ReNcell CX (cell line): ENCODE measurements around the gene RPL14.

DNA sequence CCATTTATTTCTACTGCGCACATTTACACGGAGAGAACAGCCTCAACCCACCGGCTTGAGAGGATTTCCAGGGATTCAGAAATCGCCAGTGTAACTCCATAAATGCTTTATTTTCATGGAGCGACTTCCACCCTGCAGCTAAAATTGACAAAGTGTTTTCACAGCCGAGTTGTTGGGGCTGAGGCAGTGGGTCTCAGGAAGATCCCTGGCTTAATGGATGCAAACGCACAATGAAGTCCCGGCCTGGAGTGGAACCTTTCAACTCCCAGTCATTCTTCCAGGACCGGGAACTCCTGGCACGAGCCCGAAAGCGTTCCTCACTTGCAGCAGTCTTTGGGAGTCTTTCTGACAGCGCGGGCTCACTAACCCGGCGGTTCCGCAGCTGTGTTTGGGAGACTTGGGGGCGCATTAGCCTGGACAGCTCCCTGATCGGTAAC is 841 bp upstream of the MYRIP start:
- PRO-cap, result no peak

- PRO-cap, result bidirectional peak, plus-strand start at chr3:40309787, minus-strand start at chr3:40309502
These were observed 593 bp upstream of the EIF1B start for GRCh38 chr3:40308616-40309611.

- PRO-cap, result bidirectional peak, plus-strand start at chr3:40457355, minus-strand start at chr3:40457203
These were observed at the start of gene RPL14 for GRCh38 chr3:40457039-40457711. Gene RPL14 (plus strand): TSS chr3:40457339.

- PRO-cap, result unidirectional peak, plus-strand start at chr3:40465270
These were observed 7.9 kb downstream of the RPL14 start for GRCh38 chr3:40464880-40465618.

DNA sequence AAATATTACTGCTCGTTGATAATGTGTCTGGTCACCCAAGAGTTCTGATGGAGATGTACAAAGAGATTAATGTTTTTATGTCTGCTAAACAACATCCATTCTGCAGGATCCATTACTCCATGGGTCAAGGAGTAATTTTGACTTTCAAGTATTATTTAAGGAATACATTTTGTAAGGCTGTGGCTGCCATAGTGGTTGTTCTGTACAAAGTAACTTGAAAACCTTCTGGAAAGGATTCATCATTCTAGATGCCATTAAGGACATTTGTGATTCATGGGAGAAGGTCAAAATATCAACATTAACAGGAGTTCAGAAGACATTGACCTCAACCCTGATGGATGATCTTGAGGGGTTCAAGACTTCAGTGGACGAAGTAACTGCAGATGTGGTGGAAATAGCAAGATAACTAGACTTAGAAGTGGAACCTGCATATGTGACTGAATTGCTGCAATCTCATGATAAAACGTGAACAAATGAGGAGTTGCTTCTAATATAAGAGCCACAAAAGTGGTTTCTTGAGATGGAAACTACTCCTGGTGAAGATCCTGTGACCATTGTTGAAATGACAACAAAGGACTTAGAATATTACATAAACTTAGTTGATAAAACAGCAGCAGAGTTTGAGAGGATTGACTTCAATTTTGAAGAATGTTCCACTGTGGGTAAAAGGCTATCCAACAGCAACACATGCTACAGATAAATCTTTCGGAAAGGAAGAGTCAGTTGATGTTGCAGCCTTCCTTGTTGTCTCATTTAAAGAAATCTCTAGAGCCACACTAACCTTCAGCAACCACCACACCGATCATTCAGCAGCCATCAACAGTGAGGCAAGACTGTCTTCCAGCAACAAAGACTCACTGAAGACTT is 14.0 kb downstream of the ZNF621 start:
- PRO-cap, result no peak

GRCh38 chr3:41026553-41027100 is 172.7 kb upstream of the CTNNB1 start:
- PRO-cap, result no peak

DNA sequence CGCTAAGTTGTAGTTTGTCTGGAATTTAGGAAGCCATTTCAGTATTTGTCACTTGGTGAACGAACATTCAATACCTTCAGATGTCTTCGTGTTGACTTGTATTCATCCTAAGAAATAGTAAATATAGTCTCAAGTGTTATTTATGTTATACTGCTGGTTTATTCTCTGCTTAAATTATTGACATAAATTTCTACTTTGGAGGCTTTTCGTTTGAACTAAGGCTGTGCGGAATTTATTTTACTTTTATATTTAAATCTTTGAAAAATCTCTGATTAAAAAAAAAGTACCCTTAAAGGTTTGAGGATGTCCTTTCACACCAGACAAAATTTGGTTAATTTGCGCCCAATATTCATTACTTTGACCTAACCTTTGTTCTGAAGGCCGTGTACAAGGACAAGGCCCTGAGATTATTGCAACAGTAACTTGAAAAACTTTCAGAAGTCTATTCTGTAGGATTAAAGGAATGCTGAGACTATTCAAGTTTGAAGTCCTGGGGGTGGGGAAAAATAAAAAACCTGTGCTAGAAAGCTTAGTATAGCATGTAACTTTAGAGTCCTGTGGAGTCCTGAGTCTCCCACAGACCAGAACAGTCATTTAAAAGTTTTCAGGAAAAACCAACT is 1.9 kb downstream of the CTNNB1 start:
- PRO-cap, result no peak

DNA sequence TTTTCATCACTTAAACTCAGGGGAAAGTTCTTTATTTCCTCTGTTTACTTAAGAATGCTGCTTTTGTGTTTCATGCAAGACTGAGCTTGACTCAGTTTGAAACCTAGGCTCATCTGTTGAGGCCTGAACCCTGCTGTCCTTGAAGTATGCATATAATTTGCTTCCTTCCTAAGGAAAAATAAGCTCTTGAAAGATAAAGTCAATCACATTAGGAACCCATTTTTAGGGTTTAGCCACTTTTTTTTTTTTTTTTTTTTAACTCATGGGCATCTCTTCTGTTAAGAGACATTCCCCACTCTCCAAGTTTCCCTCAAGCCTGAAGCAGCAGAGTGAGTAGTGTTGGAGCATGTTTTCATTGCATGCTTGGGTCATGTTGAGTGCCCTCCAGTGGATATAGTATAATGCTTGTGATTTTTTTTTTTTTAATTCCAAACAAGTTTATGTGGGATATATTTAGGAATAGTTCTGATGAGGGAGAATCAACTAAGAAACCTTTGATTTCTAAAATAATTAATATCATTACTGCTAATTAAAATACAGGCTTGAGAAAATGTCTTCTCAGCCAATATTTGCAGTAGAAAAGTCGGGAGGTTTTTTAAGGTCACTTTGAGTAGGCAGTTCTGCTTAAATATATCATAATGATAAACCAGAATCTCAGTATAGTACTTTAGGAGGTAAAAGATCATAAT is 3.6 kb downstream of the CTNNB1 start:
- PRO-cap, result no peak

DNA sequence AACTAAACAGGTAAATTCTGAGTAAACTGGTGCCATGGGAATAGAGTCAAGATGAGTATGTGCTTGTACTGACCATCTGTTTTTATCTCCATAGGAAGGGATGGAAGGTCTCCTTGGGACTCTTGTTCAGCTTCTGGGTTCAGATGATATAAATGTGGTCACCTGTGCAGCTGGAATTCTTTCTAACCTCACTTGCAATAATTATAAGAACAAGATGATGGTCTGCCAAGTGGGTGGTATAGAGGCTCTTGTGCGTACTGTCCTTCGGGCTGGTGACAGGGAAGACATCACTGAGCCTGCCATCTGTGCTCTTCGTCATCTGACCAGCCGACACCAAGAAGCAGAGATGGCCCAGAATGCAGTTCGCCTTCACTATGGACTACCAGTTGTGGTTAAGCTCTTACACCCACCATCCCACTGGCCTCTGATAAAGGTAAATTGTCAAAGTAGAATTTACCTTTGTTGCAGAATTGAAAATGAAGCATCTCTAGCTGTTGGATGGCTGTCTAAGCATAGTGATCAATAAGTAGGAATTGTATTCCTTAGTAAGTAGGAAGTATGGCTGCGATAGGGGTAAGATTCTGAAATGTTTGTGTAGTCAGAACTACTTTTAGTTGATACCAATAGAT is 34.2 kb downstream of the CTNNB1 start:
- PRO-cap, result no peak

DNA sequence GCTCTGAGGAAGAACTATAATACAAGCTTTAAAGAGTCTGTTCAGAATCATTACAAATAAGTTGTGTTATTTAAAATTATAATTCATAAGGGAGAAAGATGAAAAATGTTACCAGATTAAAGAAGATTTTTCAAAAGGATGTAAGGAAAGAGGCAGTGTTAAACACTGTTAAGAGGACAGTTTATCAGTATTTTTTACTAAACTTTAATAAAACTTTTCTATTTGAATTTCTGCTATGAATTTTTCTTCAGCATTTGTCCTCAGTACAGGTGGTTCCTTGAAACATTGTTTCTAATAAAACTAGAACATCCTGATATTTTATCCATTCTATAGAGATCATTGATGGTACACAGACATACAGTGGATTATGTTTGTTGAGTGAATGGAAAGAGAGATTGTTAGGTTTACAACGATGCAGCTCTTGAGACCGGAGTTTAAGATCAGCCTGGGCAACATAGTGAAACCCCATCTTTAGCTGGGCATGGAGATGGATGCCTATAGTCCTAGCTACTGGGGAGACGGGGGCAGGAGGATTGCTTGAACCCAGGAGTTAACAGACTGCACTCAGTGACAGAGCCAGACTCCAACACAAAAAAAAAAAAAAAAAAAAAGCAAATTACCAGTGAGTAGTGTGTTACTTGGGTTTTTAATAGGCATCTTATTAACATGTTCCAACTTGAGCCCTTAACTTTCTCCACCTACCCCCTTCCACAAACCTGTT is 37.7 kb downstream of the CTNNB1 start:
- PRO-cap, result no peak

DNA sequence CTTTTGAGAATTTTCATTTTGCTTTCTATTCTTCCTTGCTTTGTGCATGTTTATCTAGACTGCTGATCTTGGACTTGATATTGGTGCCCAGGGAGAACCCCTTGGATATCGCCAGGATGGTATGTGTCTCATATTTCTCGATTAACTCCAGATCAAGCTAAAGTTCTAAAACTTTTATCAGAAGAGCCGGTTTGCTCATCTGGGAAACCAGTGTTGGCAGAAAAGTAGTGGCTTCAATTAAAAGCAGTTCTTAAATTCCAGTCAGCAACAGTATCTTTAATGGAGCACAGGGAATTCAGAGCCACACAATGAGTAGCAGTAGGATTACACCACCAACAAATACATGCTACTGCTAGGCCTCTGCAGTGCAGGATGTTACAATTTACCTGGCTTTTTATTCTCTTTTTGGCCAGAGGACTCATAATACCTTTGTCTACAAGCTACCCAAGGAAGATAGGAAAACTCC is 38.7 kb downstream of the CTNNB1 start:
- PRO-cap, result no peak

- PRO-cap, result no peak
These were observed 39.9 kb downstream of the CTNNB1 start for GRCh38 chr3:41238947-41239958.

DNA sequence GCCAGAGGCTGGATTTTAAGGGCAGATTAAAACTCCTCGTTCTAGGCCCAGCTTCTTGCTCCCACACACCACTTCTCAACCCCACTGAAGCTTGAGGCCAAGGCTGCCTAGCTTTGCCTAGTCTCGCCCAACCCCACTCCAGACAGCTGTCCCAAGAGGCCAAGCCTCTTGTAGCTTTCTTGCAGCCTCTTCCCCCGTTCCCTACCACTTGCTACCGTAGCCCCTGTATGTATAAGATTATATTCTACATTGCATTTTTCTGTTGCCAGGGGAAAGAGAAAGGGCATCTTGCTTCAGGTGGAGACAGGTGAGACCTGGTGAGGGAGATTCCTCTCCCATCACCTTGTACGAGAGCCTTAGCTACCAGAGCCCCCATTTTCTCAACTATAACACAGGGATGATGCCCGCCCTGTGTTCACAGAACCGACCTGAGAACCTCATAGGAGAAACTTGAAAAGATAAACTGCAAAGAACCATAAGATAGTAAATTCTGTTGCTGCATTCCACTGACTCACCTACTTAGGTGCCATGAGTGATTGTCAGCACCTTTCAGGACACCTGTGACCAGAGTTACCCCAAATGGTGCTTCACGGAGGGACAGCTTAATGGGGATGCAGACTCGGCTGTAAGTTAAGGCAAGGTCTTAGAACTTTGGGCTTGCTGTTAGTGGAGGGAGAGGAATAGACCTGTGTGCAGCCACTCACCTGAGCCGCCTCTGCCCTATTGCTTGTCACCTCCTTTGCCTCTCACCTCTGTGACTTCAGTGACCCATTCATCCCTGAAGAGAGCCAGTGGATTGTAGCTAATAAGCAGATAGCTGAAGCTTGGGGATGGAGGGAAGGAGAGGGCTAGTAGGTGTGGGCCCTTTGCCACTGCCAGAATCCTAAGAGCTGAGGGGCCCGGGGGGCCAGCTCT is 44.6 kb downstream of the CTNNB1 start:
- PRO-cap, result no peak

- PRO-cap, result no peak
These were observed 58.9 kb upstream of the ULK4 start for GRCh38 chr3:42020415-42021522.

- PRO-cap, result no peak
These were observed 59.2 kb upstream of the TRAK1 start for GRCh38 chr3:42031680-42032538.

DNA sequence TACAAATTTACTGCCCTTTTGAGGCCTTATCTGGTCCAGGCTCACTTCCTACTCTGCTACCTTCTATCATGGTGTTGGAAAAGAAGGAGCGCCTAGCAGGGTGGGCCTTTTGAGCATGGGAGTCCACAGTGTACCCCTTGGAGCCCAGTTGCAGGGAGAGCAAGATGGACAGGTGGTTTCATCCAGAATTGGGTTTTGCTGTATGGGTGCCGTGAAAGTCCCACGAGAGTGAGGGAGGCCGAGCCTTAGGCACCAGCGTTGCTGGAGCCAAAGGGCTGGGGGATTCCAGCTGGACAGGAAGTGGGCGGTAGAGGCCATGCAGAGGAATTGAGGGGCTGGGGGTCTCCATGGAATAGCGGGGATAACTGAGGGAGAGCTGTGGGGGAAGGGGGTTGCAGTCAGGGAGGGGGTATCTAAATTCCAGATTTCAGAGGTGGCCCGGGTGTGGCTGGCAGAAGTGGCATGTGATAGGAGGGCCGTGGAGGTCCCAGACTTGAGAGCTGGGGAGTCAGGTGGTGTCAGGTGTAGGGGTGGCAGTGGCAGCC is 7.6 kb downstream of the TRAK1 start:
- PRO-cap, result no peak

DNA sequence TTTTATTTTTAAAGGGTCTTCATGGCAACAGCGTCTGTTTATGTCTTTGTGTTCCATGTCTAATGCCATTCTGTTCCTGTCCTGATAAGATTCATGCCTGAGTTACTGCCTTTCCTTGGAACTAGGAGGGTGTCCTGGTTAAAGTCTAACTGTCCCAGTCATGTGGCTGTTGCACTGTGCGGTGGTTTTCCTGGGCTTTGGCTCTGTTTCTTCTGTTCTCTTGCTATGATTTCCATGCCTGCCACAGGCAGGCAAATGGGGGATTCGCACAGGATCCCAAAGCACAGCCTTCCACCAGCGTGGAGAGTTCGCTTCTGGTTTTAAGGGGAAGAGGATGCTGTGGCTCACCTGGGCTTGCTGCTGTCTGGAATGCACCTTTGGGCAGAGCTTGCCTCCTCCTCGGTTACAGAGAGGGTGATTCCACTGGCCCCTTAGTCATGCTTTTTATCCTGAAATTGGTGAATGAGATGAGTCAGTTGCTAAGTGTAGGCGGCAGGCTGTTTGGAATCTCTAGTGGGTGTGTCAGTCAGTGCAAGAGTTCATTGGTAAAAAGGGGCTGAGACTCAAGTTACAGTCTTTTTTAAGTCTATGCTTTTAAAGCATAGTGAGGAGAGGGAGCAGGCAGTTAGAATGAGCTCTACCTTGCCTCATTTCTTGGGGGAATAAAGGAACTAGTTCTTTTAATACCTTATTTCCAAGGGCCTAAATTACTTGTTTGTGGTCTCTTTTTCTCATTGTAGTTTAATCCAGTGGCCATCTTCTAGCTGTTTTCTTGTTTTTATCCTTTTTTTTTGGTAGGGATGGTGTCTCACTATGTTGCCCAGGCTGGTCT is 86.6 kb downstream of the CCK start:
- PRO-cap, result no peak

- PRO-cap, result no peak
These were observed 54.8 kb downstream of the CCK start for GRCh38 chr3:42210982-42211766.

DNA sequence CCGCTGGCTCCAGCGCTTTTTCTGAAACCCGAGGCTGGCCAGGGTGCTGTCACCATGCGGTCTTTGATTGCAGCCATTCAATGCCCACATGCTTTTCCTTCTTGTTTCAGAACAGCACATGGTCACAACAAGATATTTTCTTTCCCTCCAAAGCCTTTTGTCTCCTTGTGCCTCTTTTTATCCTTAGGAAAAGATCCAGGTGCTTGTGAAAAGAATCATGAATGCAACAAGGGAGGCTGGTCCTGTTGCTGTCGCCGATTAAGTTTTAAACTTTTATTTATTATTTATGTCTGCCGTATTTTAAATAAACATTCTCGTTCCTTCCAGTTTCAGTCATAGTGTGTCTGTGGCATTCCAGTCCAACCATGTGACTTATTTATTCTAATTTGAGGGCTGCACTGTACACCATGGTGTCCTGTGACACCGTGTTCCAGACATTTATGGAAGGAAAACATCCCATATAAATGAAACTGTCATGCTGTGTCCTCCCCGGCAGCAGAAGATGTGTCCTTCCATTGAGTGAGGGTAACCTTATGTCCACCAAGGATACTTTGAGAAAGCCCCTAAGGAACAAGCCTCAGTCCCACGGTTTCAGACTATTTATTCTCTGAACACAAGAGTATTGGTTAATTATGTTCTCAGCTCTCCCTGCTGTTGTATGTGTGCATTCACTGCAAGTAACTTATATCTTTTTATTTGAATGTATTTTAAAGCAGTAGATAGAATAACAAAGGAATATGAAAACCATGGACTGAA is 41.0 kb downstream of the CCK start:
- PRO-cap, result no peak

DNA sequence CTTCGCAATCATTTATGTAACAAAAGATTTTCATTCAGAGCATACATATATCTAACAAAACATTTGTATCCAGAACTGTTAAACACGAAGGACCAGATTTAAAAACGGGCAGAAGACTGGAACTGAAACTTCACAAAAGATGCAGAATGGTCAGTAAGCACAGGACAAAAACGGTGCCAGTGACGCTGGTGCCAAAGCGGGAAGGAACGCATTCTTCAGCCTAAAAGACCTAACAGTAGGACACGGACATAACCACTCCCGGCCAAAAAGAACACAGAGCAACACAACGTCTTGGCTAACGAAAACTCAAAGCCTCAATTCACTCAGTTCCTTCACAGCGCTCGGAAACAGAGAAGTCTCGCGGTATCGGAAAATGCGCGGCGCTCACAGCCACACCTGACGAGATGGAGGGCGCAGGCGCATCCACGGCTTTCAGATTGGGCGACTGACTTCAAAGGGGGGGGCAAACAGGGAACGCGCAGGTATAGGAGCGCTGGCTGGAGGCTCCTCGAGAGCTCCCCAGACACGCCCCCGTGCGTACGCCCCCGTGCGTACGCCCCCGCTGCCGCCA is 386 bp upstream of the NKTR start:
- PRO-cap, result no peak